Suprapubic skin (tissue), 4 donors: ENCODE measurements around a stretch of chr6.

- PRO-cap, result no peak
- RAMPAGE, long total RNA, 4 experiments, result no peak in any of the 4 experiments
These were observed 153.5 kb downstream of the JARID2 start for GRCh38 chr6:15399424-15399787.

GRCh38 chr6:15400581-15401240, 154.8 kb downstream of the JARID2 start:
- PRO-cap, result no peak
- RAMPAGE, long total RNA, 4 experiments, result no peak in any of the 4 experiments

DNA sequence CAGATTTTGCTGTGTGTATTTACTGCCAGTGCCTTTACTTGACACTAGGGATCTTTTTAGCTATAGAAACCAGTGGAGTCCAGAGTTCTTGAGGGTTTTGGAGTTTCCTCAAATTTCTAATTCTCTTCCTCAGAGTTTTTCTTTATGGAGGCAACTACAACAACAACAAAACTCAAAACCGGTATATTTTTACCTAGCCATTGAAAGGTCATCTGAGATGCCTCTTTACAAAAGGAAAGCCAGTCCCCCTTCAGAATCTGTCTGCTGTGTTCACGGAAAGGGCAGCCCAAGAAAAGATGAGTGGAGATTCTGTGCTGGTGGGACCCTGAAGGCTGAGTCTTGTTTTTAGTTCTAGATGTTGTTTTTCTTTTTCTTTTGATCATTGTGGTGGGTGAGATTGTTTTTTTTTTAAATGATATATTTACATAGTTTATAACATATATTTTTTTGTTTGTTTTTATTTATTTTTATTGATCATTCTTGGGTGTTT, 168.5 kb downstream of the JARID2 start:
- PRO-cap, result no peak
- RAMPAGE, long total RNA, 4 experiments, result no peak in any of the 4 experiments

- PRO-cap, result no peak
- RAMPAGE, long total RNA, 4 experiments, result no peak in any of the 4 experiments
These were observed 151.0 kb downstream of the DTNBP1 start for GRCh38 chr6:15511592-15512388.

GRCh38 chr6:15522063-15522580, 140.7 kb downstream of the DTNBP1 start:
- PRO-cap, result no peak
- RAMPAGE, long total RNA, 4 experiments, result no peak in any of the 4 experiments

DNA sequence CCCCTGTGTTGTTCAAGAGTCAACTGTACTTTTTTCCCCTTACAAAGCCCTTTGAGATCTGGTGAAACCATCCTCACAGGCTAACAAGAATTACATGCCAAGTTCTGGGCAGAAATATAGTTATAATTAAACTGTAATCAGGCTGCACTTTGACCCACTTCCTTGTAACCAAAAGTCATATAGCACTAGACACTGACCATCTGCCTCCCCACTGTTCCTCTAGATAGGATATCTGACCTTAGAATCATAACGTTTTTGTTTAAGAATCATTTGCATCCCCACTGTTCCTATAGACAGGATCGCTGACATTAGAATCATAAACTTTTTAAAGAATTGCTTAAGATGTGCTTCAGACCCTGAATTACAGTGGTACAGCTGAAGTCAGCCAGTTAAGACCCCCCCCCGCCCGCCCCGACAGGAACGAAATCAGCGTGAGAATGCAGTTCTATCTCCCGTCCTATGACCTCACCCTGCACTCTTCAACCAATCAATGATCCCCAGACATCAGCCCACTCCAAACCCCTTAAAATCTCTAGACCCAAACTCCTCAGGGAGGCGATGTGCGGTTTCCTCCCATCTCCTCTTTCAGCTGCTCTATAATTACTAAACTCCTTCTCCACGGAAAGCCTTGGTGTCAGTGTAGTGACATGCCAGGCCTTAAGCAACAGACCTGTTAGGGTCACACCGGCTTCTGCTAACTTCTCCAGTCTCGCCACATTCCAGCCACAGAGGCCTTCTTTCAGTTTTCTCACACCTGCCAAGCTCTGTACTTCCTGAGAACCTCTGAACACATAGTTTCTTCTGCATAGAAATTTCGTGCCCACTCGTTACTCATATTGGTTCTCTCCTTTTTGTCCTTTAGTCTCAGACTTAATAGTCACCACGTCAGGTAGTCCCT, 93.6 kb downstream of the DTNBP1 start:
- PRO-cap, result no peak
- RAMPAGE, long total RNA, 4 experiments, result no peak in any of the 4 experiments

GRCh38 chr6:15615686-15616088, 47.1 kb downstream of the DTNBP1 start:
- PRO-cap, result no peak
- RAMPAGE, long total RNA, 4 experiments, result no peak in any of the 4 experiments

DNA sequence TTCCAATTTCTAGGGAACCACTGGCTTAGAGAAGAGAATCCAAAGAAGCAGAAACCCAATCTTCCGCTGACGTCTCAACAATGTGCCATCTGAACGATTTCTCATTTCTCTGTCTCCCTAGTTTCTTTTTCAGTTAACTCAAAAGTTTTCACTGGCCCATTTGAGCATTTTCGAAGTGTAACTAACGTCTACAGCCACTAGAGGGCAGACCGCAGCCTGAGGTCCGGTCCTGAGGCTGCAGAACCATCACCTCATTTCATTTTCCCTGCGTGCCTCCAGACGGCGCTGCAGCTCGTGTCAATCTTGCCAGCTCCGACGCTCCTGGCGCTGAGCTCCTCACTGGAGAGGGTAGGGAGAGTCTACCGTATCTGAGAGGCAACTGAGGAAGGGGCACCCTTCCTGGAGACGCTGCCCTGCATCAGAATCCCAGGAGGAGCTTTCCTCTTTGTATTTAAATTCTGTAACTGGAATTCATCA, 28.4 kb upstream of the DTNBP1 start:
- PRO-cap, result no peak
- RAMPAGE, long total RNA, 4 experiments, result no peak in any of the 4 experiments

DNA sequence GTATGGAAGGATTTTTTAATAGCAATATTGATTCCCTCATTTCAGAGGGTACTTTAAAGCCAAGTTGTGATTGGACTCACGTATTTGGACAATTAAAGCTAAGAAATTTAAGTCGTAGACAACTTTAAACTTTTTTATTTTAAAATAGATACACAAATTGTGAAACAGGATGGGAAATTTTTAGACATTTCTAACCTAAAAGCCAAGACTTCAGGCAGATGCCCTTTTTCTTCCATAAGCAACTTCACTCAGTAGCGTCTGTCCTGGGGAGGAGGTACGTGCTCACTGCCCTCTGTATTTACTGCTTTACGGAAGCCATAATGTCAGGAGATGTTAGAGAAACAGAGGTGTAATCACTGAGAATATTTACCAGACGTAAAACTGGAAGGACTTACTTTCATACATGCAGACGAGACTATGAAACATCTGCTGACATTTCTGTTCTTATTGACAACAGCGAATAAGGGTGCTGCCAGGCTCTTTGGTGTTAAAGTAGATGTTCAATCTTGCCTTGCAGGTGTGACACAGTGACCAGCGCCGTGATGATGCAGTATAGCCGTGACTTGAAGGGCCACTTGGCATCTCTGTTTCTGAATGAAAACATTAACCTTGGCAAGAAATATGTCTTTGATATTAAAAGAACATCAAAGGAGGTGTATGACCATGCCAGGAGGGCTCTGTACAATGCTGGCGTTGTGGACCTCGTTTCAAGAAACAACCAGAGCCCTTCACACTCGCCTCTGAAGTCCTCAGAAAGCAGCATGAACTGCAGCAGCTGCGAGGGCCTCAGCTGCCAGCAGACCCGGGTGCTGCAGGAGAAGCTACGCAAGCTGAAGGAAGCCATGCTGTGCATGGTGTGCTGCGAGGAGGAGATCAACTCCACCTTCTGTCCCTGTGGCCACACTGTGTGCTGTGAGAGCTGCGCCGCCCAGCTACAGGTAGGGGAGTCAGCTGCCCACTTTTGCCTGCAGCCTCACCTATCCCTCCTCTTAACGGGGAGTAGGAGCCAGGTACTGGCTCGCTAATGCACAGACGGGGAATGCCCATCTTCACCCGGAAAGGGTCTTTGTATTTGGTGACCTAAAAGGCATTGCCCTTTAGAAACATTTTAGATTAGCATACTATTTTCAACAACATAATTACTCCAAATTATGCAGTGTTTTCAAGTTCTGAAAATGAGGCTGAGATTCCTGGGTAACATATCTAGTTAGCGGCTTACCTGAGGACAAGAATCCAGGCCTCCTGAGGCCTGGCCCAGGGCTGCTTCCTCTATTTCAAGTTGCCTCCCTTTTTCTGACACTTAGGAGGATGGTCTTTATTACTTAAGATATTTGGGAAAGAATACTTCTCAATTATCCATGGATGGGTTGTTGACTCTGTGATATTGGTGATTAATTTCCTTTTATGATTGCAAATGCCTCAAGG, 16.0 kb downstream of the MYLIP start:
- PRO-cap, result no peak
- RAMPAGE, long total RNA, 4 experiments, result no peak in any of the 4 experiments

GRCh38 chr6:16146385-16147424, 17.8 kb downstream of the MYLIP start:
- PRO-cap, result no peak
- RAMPAGE, long total RNA, 4 experiments, result no peak in any of the 4 experiments

DNA sequence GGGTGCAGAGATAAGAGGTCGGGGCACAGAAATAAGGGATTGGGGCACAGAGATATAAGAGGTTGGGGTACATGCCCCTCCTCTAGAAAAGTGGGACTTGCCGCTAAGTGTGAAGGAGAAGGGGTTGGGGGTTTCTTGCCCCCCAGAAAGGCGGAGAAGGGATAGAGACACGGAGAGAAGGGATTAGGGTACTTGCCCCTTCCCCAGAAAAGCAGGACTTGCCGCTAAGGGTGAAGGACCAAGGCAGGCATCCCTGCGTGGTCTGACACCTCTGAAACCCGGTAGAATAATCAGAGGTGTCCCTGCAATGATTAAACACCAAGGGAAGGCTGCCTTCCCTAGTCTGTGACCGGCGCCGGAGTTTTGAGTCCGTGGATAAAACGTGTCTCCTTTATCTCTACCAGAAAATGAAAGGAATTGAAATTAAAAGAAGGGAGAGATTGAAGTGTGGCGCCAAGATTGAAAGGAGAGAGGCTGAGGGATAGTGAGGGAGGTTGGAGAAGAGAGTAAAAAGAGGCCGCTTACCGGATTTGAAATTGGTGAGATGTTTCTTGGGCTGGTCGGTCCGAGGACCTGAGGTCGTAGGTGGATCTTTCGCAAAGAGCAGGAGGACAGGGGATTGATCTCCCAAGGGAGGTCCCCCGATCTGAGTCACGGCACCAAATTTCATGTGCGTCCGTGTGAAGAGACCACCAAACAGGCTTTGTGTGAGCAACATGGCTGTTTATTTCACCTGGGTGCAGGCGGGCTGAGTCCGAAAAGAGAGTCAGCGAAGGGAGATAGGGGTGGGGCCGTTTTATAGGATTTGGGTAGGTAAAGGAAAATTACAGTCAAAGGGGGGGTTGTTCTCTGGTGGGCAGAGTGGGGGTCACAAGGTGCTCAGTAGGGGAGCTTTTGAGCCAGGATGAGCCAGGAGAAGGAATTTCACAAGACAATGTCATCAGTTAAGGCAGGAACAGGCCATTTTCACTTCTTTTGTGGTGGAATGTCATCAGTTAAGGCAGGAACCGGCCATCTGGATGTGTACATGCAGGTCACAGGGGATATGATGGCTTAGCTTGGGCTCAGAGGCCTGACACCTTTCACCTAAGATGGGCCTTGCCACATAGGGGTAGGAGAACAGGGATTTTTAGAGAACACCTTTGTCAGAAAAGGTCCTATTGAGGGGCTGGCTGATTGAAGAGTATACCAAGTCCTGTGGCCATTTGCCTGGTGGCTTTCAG, 25.8 kb downstream of the GMPR start:
- PRO-cap, result no peak
- RAMPAGE, long total RNA, 4 experiments, result no peak in any of the 4 experiments

DNA sequence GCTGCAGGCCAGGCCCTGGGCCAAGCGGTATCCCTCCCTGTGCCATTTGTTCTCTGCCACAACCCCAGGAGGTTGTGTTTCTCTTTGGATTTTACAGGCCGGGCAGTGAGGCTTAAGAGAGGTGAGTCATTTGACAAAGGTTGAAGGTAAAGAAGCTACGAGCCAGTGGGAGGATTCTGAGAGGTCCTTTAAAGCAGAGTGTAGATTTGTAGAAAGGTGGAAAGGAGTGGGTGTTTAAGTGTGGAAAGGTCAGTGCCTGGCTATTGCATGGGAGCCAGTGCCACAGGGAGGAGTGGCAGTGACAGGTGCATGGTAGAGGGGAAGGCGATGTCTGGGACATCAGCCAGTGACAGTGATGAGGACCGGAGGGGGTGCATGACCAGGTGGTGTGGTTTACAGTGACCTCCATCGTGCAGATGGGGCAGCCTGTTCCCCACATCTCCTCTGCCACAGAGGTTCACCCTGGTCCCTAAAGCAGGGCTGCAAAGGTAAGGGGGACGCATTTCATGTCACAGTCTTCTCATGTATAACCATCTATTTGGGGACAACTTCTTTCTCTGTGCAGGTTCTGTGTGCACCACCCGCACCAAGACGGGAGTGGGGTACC, 39.9 kb downstream of the GMPR start:
- PRO-cap, result no peak
- RAMPAGE, long total RNA, 4 experiments, result no peak in any of the 4 experiments

GRCh38 chr6:16305795-16306225, 67.4 kb downstream of the GMPR start:
- PRO-cap, result no peak
- RAMPAGE, long total RNA, 4 experiments, result no peak in any of the 4 experiments

GRCh38 chr6:16575200-16575871, 185.9 kb downstream of the ATXN1 start:
- PRO-cap, result no peak
- RAMPAGE, long total RNA, 4 experiments, result no peak in any of the 4 experiments

DNA sequence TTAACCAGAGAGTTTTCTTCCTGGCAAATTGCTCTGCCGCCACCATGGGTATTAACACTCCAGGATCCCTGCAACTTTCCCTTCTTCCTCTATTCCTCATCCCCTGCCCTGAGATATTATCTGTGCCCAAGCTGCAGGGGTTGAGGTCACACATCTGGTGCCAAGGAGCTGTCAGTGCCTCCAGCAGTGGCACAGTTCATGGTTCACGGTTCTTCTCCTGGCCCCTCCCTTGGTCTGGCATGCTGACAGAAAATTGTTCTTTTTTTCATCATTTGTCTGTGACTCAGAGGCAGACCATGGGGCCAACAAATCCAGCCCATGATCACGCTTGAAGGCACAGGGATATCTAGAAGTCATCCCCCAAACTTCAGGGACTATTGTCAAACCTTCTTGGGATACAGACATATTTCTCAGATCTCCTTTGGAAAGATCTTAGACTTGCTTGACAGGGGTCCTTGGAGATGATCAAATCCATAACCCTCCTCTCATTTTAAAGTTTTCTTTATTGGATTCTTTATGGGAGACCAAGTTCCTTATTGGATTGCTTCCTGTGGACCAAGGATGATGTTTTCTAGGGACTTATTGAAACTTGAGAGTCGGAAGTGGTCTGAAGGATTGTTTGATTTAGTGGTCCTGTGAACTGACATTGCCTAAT, 77.4 kb downstream of the ATXN1 start:
- PRO-cap, result no peak
- RAMPAGE, long total RNA, 4 experiments, result no peak in any of the 4 experiments

DNA sequence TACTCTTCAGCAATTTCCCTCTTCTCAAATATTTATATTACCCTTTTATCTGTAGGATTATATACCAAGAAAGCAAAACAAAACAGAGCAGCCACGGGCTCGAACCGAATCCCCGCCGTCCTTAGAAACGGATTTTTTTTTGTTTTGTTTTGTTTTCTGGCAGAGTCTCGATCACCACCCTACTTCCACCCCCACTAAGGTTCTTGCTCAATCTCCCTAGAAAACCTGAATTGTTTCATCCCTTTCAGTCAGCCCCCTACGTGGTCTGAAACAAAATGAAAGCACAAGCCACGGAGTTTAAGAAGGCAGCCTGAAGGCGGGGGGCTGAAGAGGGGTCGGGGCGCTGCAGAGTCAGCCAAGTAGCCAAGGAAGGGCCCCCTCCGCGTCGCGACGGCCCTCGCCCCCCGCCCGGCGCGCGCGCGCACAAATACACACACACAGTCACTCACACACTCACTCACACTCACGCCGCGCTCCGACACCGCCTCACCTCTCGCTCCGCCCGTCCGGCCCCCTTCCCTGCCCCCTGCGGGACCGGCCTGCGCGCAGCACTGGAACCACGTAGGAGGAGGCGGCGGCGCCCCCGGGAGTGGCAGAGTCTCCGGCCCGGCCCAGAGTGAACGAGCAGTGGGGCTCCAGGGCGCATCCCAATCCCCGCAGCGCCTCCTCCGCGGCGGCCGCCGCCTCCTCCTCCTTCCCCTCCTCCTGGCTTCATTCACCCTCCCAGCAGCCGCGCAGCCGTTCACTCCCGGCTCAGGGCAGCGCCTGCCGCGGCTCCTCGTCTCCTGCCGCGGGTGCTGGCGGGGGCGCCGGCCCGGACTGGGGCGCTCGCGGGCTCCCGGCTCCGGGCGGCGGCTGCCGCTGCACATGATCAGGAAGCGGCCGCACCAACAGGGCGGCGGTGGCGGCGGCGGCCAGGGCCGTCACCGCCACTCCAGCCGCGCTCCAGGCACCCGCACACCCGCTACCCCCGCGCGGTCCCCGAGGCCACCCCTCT, 1.4 kb downstream of the ATXN1 start:
- PRO-cap, result bidirectional peak, plus-strand start at position 745 of the sequence, minus-strand start at position 465 of the sequence
- RAMPAGE, long total RNA, 4 experiments, result start-site peak on the minus strand in 4 of 4 experiments, centred at positions 602 to 642 of the sequence, 5 to 53 reads per replicate

DNA sequence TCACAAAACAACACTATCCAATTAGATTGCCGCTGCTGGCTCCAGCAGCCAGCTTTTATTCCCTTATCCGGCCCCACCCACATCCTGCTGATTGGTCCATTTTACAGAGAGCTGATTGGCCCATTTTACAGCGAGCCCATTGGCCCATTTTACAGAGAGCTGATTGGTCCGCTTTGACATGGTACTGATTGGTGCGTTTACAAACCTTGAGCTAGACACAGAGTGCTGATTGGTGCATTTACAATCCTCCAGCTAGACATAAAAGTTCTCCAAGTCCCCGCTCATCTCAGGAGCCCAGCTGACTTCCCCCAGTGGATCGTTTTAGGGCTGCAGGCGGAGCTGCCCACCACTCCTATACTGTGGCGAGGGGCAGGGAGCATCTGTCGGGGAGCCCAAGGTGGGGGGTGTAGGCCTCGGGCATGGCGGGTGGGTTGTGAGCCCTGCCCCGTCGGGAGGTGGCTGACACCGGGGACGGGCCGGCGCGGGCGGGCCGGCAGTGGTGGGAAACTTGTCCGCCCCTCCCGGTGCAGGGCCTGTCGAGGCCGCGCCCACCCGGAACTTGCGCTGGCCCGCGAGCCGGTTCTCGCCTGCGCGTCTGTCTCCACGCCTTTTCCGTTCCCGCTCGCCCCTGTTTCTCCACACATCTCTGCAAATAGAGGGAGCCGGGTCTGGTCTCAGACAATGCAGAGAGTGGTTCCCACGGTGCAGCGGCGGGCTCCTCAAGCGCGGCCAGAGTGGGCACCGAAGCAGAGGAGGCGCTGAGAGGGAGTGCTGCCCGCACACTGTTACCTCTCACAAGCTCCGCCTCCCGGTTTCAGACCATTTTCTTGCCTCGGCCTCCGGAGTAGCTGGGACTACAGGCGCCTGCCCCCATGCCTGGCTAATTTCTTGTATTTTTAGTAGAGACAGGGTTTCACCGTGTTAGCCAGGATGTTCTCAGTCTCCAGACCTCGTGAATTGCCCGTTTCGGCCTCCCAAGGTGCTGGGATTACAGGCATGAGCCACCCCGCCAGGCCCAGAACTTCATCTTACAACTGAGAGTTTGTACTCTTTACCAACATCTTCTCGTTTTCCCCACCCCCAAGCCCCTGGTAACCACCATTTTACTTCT, 86.0 kb upstream of the STMND1 start:
- PRO-cap, result no peak
- RAMPAGE, long total RNA, 4 experiments, result no peak in any of the 4 experiments

DNA sequence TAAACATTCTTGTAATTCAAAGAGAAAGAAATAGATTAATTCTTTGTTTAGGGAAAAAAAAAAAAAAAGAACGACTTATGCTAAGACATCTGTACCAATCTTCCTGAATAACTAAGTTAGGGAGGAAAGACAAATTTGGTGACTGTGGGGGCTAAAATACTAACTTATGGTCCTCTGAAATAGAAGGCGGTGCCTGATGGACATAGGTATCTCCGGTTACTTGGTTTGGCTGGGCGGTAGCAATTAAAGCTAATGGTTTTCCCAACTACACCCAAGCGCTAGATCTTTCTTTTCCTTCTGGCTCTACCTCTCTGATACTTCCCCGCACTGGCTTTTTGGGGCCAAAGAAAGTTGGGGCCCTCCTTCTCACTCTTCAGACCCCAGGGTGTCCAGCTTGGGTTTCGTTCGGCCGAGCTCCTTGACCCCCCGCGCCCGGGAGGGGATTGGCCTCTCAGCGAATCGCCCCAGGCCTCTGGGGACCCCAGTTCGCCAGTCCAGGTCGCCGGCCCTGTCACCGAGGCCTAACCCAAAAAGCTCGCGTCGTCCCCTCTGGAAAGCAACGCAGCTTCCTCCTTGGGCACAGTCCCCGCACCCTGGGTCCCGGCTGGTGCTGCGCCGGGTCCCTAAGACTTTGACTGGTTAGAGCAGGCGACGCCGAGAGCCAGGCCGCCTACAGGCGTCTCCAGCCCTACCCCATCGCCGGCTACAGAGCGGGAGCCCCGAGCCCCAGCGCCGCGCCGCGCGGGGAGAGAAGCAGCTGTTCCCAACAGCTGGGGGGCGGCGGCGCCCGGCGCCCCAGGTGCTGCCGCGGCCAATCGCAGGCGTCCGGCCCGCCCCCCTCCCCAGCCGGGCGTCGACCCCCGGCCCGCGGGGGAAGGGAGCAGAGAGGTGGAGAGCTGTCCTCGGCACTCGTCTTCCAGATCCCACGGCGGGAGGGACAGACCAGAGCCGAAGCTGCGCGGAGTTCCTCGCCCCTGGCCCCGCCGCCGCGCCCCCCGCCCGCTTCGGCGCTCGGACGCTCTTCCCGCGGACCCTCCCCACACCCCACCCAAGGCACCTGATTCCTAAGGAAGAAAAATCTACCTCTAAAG, 709 bp upstream of the RBM24 start:
- PRO-cap, result bidirectional peak, plus-strand start at position 919 of the sequence, minus-strand start at position 739 of the sequence
- RAMPAGE, long total RNA, 4 experiments, result start-site peak on the plus strand in 1 of 4 experiments, centred at position 868 of the sequence, 8 reads per replicate

GRCh38 chr6:17417544-17418726, 24.5 kb downstream of the CAP2 start:
- PRO-cap, result bidirectional peak, plus-strand start at chr6:17418155, minus-strand start at chr6:17417864
- RAMPAGE, long total RNA, 4 experiments, result no peak in any of the 4 experiments

- PRO-cap, result no peak
- RAMPAGE, long total RNA, 4 experiments, result no peak in any of the 4 experiments
These were observed 80.2 kb downstream of the CAP2 start for GRCh38 chr6:17473540-17474121.